Ureter (tissue), 1 donor: ENCODE data around the gene AP2S1.

GRCh38 chr19:46850180-46851205 is at the start of gene AP2S1:
Gene AP2S1, minus strand, starts transcription at chr19:46850846.
- PRO-cap, result bidirectional peak, plus-strand start at chr19:46850403, minus-strand start at chr19:46850267; unidirectional peak, minus-strand start at chr19:46850811

GRCh38 chr19:46916511-46916802 is 55.7 kb downstream of the ARHGAP35 start:
- PRO-cap, result no peak

DNA sequence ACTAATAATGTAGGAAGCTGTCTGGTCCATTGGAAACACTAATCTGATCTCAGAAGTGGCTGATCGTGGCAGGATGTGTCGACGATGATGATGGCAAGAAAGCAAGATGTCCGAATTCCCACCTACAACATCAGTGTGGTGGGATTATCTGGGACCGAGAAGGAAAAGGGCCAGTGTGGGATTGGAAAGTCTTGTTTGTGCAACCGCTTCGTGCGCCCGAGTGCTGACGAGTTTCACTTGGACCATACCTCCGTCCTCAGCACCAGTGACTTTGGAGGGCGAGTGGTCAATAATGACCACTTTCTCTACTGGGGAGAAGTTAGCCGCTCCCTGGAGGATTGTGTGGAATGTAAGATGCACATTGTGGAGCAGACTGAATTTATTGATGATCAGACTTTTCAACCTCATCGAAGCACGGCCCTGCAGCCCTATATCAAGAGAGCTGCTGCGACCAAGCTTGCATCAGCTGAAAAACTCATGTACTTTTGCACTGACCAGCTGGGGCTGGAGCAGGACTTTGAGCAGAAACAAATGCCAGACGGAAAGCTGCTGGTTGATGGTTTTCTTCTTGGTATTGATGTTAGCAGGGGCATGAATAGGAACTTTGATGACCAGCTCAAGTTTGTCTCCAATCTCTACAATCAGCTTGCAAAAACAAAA is 57.9 kb downstream of the ARHGAP35 start:
- PRO-cap, result no peak

DNA sequence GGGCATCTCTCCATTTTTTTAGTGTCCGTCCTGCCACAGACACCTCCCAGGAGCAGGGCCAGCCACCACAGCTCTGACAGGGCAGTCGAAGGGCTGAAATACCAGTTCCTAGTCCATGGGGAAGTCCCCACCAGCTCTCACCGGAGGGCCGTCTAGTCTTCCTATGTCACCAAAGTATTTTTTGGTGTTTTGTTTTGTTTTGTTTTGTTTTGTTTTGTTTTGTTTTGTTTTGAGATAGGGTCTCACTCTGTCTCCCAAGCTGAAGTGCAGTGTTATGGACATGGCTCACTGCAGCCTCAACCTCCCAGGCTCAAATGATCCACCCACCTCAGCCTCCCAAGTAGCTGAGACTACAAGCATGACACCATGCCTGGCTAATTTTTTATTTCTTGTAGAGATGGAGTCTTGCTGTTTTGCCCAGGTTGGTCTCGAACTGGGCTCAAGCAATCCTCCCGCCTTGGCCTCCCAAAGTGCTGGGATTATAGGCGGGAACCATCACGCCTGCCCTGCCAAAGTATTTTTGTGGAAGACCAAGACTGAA is 37.9 kb upstream of the NPAS1 start:
- PRO-cap, result no peak

GRCh38 chr19:47002941-47004225 is 16.3 kb upstream of the NPAS1 start:
- PRO-cap, result no peak

DNA sequence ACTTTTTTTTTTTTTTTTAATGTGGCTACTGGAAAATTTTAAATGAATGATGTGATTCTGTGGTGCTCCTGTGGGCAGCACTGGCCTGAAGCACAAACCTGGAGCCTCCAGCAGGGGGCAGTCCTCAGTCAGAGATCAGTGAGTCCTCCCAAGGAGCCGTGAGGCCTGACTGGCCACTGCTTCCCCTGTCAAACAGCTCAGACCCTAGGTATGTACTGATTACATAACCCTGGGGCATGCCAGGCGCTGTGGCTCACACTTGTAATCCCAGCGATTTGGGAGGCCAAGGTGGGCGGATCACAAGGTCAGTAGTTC is 30.9 kb upstream of the TMEM160 start:
- PRO-cap, result no peak

DNA sequence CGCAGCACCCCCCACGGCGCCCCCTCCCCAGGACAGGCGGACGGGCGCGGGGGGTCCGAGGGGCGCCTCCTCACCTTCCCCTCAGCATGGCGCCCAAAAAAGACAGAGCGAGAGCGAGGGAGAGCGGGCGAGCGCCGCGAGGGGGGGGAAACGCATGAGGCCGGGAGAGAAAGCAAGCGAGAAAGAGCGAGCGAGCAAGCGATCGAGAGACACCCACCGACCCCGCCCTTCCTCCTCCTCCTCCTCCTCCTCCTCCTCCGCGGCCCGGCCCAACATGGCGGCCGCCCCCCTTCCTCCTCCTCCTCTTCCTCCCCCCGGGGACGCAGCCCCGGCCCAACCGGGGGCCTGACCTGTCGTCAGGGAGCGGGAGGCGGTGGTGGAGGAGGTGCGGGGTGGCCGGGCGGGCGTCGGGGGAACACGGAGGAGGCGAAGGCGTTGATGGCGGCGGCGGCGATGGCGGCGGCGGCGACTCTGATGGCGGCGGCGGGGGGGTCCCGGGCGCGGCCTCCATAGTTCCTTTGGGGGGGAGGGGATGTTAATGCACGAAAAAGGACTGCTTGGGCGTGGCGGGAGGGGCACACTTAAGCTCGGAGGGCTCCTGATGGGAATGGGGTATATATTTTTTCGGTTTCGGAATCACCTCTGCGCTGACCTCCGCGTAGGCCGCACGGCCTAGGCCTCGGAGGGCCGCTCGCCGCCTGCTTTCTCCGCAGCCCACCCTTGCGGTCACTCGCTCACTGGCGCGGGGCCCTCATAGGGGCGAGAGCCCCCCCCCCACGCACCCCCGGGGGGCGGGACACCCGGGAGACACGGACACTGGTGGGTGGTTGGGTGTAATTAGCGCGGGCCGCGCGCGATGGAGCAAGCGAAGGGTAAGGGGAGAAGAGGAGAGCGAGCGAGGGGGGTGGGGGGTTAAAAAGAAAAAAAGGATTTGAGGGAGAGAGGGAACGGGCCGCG is 1.2 kb downstream of the ZC3H4 start:
- PRO-cap, result bidirectional peak, plus-strand start at position 435 of the sequence, minus-strand start at position 728 of the sequence

GRCh38 chr19:47172202-47172778 is 41.7 kb downstream of the SAE1 start:
- PRO-cap, result no peak

DNA sequence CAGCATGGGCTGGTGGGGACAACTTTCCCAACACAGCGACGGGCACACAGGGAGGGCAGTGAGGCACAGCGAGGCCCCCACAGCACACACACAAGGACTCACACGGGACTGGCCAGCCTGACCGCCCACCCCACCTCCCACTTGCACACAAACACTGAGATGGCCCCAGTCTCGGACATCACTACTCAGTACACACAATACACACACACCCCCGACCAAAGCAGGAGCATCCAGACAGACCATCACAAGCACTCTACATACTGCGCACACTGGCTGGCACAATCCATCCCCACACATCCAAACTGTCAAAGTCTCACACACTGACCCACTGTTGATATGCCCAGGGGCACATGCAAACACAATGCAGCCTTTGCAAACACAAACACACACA is 2.2 kb downstream of the BBC3 start:
- PRO-cap, result no peak

GRCh38 chr19:47323056-47323440 is 8.9 kb upstream of the C5AR2 start:
- PRO-cap, result no peak

DNA sequence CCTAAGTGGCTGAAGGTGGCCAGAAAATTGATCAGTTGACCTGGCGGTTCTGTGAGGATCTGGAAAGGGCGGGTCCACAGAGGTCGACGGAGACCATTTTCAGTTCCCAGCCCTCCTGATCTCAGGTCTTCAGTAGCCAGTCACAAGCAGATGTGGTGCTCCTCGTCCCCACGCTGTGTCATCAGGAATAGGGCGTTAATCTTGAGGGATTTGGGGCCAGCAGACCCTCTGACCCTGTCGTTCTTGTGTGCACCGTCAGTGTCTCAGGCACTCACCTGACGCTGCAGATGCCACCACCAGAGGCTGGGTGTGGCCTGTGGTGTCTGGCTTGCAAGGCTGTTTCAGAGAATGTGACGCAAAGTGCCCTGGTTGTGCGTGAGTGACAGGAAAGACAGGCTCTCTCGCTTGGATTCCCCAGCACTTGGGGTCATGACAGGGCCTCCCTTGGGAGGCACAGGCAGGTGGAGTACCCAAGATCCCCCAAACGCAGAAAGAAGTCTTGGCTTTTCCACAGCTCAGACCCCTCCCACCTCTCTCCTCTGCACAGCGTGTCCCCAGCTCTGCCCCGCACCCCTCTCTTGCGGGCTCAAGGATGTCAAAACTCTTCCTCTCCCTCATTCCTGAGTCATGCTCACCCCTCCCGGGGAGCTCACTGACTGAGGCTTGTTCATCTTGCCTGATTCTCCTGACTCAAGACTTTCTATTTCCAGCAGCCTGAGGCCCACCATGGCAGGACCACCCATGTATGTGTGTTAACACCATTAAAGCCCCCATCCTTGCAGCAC is 20.9 kb downstream of the DHX34 start:
- PRO-cap, result no peak

- PRO-cap, result no peak
Measured at GRCh38 chr19:47390498-47391125, 28.7 kb downstream of the MEIS3 start.

DNA sequence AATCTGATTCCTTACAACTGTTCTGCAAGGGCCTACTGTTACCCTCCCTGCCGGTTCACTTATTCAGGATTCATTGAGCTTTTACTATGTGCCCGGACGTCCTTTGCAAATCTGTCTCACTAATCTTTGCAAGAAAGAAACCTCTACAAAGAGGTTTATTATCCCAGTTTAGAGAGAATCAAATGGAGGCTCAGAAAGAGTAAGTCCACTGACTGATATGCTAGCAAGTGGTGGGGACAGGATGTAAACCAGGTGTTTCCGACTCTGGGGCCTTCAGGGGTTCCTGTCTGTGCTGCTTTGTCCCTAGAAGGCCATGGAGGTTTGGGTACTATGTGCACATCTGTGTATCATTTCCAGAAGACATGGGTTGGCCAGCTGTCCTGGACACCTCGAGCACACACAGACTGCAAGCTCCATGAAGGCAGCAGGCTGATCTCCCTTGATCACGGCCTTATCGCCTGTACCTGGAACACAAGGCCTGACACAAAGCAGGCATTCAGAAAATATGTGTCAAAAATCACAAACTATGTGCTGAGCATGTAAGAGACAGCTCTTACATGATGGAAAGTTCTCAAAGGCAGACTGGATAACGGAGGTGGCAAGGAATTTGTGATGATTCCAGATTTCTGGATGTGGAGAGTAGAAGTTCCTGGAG is 1.2 kb upstream of the KPTN start:
- PRO-cap, result no peak

DNA sequence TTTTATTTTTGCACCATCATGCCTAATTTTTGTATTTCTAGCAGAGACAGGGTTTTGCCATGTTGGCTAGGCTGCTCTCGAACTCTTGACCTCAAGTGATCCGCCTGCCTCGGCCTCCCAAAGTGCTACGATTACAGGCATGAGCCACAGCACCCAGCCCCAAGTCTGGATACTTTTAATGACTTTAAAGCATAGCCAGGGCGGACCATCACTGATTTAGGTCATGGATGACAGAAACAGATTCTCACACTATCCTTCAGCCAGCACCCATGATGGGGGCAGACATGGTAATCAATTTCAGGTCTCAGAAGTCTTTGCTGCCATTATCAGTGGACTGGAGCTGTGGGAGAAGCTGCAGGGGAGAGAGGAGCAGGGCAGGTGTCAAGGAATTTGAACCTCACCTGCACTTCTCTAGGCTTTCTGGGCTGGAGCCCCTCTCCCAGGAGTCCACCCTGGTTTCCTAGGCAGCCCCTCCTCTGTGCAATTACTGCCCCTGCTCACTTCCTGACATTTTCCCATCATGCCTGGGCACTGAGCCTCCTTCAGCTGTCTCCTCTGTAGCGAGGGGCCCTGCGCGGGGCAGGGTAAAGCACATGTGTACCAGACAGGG is 2.5 kb upstream of the KPTN start:
- PRO-cap, result no peak

GRCh38 chr19:47489805-47490251 is 5.8 kb upstream of the KPTN start:
- PRO-cap, result no peak

DNA sequence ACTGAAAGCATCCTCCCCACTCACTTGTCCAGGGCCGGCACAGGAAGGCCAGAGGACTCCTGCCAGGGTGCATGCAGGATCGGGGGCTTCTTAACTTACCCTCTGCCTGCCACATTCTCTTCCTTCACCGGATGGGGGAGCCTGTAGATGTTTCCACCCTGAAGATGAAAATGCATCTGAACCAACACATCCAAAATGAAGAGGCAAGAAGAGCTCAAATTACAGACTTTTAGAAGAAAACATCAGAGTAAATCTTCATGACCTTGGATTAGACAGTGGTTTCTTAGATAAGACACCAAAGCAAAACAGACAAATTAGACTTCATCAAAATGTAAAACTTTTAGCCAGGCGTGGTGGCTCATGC is 25.9 kb upstream of the NAPA start:
- PRO-cap, result no peak

DNA sequence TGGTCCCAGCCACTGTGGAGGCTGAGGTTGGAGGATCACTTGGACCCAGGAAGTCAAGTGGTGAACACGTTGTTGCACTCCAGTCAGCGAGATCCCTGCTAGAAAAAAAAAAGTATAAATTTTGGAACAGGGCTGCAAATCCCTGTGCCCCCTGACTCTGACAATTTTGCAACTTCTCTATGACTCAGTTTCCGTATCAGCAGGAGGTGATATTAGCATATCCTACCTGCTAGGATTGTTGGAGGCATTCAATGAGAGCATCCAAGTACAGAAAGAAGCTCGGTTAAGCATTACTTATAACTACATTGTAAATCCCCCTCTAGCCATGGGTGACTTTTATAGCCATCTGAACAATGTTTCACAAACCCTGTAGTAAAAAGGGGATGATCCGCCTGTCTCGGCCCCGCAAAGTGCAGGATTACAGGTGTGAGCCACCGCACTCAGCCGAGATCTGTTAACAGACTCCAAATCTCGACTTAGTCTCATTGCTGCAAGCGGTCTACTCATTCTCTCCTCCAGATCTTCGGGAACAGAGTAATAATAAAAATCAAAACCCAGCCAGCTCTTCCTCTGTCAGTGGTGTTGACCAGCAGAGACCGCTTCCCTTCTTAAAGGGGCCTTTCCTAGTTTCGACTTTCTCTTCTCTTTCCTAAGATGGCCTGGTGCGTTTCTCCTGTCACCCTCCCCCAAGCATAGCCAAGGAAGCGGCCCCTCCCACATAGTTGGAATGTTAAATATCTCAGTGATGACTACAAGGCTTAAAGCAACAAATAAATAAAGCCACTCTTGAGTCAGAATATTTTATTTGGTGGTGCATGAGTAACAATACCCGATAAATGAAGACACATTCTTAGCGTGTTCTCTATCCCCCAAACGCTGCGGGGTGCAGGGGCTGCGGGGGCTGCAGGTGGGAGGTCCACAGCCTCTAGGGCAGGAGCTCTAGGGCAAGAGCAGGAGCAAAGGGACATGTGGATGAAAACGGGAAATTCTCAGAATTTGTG is 10.2 kb upstream of the BICRA start:
- PRO-cap, result no peak

DNA sequence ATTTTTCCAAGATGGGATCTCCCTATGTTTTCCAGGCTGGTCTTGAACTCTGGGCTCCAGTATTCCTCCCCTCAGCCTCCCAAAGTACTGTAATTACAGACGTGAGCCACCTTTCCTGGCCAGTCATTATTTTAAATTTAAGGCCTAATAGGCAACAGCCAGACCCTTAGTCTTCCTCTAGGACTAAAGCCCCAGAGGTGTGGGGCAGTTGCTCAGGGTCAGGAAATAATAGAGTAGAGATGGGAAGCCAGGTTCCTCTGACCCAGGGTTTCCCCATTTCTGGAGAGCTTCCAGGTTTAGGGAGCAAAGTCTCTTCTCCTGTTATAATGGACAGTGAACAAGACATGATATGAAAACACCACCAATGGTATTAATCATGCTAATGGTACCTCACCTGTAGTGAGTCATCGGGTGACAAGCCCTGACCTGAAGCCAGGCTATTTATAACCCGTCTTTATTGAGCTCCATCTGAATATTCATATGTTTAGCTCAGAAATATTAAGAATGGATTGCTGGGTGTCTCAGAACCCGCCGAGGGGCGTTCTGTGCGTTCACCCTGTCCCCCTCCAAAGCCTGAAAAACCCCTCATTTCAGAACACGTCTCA is 24.6 kb downstream of the BICRA start:
- PRO-cap, result no peak

- PRO-cap, result no peak
Measured at GRCh38 chr19:47694811-47695853, 18.1 kb upstream of the EHD2 start.

DNA sequence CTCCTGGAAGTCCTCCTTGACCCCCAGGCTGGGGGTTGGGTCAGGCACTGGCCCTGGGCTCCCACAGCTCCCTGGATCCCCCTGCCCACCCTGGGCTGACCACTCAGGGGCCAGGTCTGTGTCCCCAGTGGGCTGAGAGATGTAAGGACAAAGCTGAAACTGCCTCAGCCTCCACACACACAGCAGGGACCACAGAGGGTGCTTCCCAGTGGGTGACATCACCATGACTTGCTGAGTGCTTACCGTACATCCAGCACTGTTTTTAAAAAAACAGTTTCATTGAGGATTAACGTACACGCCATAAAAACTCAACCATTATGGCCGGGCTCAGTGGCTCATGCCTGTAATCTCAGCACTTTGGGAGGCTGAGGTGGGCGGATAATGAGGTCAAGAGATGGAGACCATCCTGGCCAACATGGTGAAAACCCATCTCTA is 9.9 kb downstream of the EHD2 start:
- PRO-cap, result no peak